Fallopian tube (tissue), 1 donor: Measurements from ENCODE around the gene DPM1.

DNA sequence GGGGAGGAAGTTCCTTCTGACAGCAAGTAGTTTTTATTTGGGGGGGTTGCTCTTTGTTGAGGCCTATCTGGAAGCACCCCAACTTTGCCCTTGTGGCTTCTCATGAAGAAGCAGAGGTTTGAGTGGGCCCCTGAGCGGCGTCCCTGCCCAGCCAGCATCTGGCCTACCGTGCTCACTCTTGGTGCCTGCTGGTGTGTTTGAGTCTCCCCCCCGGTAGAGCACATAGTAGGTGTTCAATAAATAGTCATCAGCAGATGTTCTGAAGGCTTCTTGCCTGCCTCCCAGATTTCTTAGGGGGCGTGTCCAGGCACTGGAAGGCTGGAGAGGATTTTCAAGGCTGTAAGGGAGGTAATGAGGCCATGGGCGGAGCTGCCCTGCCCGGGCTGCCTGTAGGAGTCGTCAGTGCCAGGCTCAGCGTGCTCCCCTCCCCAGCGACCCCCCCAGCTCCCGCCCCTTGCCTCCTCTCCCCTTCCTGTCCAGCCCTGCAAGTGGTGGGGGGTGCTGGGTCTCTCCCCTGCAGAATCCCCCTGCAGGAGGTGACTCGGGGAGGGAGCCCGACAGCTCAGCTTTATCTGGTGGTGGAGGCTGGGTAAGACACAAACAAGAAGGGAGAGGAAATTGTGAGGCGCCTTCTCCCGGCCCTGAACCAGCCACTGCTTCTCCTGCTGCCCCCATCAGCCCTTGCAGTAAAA lies 55.9 kb downstream of the BCAS4 start:
- PRO-cap, result no peak

- PRO-cap, result unidirectional peak, minus-strand start at chr20:50870836
Observed at GRCh38 chr20:50870205-50871243, 60.7 kb downstream of the ADNP start.

DNA sequence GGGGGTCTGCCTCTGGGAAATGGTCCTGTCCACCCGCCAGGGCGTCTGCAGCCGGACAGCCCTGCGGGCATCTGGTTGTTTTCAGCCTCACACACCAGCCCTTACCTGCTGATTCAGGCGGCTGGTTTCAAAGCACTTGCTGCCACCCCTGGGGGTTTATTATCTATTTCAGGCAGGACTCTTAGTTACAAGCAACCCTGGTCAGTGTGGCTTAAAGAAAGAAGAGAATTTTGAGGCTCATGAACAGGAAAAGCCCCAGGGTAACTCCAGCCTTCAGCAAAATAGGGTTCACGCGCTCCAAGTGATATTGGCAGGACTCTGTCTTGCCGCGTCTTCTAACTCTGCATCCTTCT lies 59.9 kb downstream of the ADNP start:
- PRO-cap, result no peak

- PRO-cap, result unidirectional peak, minus-strand start at chr20:50891476; unidirectional peak, minus-strand start at chr20:50891833
Observed at GRCh38 chr20:50891093-50892097, 39.8 kb downstream of the ADNP start.

GRCh38 chr20:50927518-50928406 lies 3.5 kb downstream of the ADNP start:
- PRO-cap, result no peak

DNA sequence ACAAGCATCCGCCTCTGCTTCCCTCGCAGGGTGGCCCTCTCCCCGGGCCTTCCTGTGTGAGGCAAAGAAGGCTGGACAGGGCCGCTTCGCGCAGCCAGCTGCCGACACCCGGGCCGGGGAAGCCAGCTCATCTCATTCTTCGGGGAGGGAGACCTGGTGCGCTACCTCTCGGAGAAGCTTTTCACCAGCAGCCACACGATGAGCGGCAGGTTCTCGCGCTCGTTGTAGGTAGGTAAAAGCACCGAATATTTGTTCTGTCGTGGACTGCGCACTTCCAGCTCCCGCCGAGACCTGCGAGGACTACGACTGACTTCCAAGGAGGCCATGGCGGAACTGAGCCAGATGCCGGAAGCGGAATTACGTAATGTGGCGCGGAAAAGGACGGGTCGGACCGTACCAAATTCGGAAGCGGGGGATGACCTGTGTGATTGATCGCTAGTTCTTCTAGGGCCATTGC lies at the start of gene DPM1:
DPM1 (minus strand) TSS at position 335 of the 457 bp plus-strand sequence.
- PRO-cap, result bidirectional peak, plus-strand start outside the sequence, minus-strand start at position 335 of the sequence

DNA sequence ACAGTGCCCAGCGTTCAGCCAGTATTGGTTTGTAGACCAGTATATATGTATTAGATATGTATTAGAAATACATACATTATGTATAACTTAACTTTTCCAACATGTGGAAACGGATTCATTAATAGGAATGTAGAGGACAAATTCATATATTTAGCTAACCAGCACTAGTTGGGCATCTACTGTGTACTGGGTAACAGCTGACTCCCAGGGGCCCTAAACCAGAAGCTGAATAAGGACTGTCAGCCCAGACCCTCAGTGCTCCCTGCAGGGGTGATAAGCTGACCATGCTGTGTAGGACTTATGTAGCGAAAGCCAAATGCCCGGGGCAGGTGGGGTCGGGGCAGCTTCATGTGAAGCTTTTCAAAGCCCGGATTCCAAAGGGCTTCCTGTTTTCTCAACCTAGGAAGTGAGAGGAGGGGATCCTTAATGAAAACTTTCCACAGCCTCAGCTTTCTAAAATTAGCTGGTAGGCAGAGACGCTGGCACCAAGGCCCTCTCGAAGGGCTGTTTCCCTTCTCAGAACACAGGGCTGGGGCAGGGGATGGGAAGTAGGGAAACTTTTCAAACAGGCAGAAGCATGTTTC lies 149.1 kb downstream of the NFATC2 start:
- PRO-cap, result no peak

DNA sequence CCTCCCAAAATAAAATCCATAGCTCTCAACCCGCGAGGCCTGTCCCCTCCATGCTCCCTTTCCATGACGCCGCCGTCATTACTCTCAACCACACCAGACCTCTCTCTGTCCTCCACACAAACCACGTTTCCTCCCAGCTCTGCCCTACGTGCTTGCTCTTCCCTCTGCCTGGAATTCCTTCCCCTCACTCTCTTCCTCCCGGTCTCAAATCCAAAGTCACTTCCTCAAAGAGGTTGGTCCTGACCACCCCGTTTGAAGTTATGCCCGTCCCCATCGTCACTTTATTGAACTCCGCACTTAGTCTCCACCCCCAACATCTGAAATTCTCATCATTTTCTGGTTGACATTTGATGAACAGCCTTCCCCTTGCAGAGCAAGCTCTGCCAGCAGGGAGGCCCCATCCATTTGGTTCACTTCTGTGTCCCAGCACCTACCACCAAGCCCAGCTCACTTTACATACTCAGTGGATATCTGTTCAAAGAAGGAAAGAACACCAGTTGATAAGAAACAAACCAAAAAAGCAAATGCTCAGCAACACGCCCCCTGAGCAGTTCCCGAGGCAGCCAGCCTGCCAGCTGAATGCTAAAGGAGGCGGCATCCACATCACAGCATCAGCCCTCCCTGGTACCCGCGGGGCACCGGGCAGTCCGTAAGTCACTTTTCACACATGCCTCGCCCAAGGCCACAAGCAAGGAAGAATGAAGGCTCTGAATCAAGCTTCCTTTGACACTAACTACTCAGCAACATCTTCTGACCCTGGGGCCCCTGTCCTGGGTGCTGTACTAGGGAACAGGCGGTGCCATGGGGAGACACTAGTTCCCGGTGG lies 125.0 kb downstream of the NFATC2 start:
- PRO-cap, result no peak

DNA sequence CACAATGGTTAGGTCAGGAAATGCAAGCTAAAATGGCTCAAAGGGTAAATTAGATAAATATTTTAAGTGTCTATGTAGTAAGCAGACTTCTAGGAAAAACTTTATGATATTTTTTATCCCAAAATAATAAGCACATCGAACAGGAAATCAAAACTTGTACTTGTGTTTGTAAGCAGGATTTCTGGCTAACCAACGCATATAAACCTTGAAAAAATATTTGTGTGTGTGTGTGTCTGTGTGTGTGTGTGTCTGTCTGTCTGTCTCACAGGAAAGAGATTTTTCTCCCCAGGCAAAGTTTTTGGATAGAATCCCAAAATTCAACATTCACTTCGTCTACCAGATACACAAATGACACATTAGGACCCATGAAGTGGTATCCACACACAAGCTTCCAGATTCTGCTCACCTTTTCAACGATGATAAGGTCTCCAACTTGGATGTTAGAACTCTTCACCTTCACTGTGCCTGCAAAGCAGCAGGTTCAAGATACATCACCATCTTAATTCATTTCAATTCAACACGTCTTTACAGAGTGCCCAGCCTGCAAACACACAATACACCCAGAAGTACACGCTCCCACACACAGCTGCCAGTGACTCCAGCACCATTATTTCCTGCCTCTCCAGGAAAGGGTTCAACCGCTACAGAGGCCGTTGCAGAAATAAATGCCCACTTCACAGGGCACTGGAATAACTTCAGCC lies 71.0 kb downstream of the ATP9A start:
- PRO-cap, result no peak

GRCh38 chr20:51725351-51726255 lies 42.6 kb downstream of the ATP9A start:
- PRO-cap, result no peak

DNA sequence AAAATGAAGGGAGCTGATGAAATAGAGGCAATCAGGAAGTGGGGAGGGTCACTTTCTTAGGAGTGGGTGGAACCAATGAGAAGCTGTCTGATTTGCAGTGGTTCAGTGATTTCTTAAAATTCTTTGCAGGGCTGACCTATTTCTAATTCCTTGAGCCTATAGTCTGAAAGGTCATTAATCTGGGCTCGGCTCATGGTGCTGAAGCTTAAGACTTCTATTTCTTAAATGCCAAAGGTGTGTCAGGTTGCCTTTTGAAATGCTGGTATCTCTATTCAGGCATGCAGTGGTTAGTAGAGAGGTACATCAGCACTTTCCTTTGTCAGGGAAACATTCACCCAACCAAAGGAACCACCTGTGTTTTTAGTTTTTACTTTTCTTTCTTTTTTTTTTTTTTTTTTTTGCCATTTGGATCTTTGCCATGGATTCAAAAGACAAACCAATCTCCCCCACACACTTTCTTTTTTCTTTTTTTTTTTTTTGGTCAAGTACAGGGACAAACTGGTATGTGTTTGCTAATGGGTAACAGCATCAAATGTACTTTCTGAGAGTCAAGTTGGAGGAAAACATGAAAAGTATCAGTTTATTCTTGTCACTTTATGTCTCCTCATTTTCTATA lies 296.4 kb upstream of the TSHZ2 start:
- PRO-cap, result no peak

DNA sequence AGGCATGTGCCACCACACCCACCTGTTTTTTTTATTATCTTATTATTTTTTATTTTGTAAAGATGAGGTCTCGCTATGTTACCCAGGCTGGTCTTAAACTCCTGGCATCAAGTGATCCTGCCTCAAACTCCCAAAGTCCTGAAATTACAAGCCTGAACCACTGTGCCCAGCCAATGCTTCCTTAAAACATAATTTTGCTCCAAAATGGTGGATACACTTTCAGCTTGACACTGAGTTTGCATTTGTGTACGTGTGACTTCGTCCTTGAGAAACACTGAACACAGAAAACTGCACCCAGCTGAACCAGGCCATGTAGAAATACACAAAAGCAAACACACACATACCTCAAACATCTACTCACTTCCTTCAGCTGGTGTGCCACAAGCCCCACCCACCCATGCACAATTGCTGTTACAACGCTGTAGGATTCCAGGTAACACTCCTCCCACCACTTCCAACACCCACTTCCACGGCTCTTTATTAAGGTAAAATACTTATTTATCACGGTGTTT lies 109.1 kb downstream of the TSHZ2 start:
- PRO-cap, result bidirectional peak, plus-strand start at position 439 of the sequence, minus-strand start at position 276 of the sequence

DNA sequence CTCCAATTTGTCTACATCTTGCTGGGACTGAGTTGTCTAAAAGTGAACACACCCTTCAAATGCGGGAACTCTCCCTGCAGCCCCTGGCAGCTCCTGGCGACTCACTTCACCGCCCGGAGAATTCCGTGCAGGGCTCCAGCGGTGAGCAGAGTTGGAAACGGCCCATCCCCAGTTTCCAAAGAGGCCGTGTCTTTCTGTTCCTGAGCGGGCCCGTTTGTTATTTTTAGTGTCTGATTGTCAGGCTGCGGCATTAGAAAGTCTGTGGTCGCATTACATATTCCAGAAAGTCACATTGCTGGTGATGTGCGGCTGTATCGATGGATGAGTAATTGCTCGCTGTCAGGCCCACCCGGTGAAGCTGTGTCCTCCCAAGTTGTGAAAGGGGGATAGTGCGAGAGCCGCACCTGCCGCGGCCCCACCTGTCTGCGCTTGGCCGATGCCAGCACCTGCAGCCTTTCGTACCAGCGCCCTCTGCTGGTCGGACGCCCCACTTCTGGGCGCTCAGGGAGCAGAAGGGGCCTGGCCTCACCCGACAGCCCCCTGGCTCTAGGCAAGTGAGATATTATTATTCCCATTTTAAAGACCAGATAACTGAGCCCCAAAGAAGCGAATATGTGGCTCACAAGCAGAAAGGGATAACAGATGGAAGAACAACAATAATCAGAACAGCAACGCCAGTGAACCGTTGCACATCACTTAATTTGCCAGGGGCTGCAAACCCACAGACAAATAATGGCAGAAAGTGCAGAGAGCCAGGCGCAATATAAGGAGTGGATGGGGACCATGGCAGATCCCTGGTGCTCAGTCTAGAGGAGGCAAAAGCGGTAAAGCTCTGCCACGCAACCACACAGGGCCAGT lies 244.9 kb downstream of the TSHZ2 start:
- PRO-cap, result no peak

GRCh38 chr20:53580461-53581081 lies 13.1 kb downstream of the ZNF217 start:
- PRO-cap, result no peak

GRCh38 chr20:53584221-53584709 lies 9.4 kb downstream of the ZNF217 start:
- PRO-cap, result unidirectional peak, plus-strand start at chr20:53584334

- PRO-cap, result bidirectional peak, plus-strand start at chr20:53592066, minus-strand start at chr20:53591796
Observed at GRCh38 chr20:53591151-53592011, 2.3 kb downstream of the ZNF217 start.

DNA sequence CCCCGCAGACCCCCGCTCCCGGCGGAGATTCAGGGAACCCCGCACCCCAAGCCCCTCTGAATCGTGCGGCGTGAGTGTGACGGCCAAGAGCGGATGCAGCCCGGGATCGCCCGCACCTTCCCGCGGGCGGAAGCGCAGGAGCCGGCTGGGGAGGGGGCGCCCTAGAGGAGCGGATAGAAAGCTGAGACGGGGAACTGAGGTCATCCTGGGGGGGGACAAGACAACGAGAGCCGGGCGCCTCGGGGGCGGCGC lies 273 bp downstream of the ZNF217 start:
- PRO-cap, result no peak

DNA sequence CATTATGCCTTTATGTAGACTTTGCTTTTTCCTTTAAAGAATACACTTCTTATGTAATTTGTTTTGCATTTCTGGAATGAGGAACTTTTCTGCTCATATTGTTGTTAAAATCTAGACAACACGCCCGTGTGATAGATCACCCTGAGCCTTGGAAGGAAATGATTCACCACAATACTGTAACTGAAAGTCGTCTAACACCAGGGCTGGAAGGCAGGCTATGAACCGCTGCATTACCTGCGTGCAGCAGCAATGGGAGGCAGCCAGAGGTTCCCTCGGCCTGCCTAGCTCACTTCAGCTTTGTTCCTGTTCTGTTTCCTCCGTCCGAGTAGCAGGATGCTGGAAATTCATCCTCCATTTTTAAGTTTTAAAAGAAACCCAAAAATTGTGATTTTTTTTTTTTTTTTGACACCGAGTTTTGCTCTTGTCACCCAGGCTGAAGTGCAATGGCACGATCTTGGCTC lies 49.5 kb upstream of the ZNF217 start:
- PRO-cap, result bidirectional peak, plus-strand start at position 184 of the sequence, minus-strand start outside the sequence

- PRO-cap, result bidirectional peak, plus-strand start at chr20:53751233, minus-strand start at chr20:53751210
Observed at GRCh38 chr20:53750950-53751683, 157.5 kb upstream of the ZNF217 start.

DNA sequence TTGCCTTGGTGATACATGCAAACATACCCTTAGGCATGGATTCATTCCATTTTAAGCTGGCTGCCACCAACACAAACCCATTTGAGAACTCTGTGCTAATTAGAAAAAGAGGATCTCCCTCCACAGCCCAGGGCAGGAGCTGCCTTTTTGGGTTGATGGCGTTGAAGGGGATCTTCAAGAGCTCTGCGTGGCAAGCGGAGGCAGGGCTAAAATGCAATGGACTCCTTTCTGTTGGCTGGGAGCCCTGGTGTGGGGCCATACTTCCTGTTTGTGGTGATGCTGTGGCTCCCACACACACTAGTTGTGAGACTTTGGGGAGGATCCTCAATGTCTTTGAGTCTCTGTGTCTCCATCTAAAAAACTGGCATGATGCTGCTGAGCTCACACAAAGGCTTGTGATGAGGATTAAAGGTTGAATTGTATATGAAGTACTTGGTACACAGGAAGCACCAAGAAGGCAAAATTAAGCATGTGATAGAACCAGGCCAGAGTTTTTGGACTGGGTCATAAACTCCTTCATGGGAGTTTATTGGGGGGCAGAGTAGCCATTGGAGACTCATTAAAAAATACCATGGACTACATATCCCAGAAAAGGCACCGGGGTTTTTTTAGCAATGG lies 160.9 kb upstream of the ZNF217 start:
- PRO-cap, result no peak